GM06990 (cell line): Measurements from ENCODE around the gene NUDT19.

GRCh38 chr19:27777403-27777925 is 1435.5 kb downstream of the UQCRFS1 start:
- RRBS = no CpG with 5 or more reads among the region's 7 CpGs

DNA sequence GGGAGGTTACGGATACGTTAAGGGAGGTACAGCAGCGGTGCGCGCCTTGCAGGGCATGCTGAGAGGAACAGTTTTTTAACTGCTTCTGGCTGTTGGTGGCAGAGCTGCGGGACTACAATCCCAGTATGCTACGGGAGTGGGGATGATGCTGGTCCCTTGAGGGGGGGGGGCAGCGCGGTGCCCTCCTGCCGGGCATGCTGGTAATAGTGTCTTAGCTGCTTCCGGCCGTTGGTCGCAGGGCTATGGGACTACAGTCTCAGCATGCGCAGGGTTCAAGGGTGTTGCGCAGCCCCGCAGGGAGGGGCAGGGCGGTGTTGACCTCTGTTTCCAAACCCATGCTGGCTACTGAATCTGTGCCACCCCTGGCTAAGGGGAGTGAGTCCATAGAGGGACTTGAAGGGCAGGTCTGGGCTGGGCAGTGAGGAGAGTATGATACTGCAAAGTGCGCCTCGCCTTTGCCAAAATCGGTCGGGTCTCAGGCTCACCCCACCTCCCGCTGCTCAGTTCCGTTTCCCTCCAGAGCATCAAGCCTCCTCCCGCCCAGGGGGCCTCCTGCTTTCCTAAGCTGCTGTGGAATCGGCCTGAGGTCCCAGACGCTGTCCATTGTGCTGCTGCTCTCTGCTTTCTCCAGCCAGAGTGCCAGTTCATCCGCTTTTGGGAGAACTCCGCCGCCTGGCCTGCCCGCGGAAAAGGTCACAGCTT is 1418.6 kb downstream of the UQCRFS1 start:
- RRBS = no CpG with 5 or more reads among the region's 31 CpGs

DNA sequence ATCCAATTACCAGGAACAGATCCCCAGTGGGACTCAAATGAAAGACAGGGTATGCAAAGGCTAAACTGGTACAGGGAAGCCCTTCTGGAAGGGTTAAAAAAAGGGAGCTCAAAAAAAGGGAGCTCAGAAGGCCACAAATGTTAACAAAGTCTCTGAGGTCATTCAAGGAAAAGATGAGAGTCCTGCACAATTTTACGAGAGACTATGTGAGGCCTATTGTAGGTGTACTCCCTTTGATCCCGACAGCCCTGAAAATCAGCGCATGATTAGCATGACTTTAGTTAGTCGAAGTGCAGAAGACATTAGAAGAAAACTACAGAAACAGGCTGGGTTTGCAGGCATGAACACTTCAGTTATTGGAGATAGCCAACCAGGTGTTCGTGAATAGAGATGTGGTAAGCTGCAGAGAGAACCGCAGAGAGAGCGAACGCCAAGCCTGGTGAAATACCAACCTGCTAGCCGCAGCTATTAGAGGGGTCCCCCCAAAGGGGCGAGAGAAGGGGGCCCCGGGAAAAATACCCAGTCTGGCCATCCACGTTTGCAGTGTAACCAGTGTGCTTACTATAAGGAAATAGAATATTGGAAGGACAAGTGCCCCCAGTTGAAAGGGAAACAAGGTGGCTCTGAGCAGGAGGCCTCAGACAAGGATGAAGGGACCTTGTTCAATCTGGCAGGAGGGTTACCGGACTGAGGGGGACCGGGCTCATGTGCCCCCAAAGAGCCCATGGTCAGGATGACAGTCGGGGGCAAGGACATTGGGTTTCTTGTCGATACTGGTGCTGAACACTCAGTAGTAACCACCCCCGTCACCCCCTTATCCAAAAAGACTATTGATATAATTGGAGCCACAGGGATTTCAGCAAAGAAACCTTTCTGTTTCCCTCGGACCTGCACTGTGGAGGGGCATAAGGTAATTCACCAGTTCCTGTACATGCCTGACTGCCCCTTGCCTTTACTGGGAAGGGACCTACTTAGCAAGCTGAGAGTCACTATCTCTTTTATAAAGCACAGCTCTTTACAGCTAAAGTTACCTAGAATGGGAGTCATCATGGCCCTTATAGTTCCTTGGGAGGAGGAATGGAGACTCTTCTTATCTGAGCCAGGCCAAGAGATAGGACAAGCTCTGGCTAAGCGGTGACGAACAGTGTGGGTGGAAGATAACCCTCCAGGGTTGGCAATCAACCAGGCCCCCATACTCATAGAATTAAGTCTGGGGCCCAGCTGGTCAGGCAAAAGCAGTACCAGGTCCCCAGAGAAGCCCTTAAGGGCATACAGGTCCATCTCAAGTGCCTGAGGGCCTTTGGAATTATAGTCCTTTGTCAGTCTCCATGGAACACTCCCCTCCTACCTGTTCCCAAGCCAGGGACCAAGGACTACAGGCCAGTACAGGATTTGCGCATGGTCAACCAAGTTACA is 604.0 kb downstream of the UQCRFS1 start:
- RRBS = no CpG with 5 or more reads among the region's 21 CpGs

DNA sequence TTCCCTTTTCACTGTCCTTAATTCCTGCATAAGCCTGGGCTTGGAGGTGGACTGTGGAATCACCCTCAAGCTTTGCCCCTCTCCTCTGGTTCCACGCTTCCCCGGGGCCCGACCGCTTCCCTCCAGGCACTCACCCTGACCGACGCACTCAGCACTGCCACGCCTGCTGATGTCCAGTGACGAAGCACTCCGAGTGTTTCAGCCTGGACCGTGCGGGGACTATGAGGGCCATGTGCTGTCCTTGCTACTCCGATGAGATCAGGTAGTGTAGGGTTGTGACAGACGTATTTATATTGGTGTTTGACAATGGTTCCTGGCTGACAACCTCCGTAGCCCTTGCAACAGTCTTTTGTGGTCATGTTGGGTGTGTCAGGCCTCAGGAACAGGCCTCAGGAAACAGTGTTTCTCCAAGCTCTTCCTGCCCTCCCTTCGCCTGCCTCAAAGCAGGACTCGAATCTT is 223.8 kb downstream of the UQCRFS1 start:
- RRBS = 54% methylated on average over 2 of the region's 16 CpGs

DNA sequence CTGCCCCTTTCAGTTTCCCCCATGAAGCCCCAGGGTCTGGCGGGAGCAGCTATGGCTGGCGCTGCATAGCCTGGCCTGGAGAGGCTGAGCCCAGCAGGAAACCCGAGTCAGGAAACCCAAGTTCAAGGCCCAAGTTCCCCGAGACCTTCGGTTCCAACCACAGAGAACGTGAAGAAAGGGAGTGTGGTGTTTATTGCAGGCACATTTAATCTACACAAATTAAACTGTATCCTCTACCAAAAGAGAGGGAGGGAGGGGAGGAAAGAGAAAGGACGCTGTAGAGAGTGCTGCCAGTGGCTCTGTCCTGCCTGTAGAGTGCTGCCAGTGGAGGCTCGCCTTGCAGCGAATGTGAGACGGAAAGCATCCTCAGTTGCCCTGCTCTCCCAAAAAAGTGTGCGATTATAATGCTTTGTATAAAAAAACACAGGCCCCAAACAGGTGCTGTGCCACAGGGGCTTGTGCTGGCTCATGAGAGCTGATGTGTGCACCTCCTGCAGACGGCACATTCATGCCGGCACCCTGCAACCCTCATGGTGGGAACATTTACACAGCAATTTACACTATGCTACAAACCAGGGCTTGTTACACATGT is 16.3 kb downstream of the POP4 start:
- RRBS = no CpG with 5 or more reads among the region's 13 CpGs

- RRBS = no CpG with 5 or more reads among the region's 8 CpGs
Observed at GRCh38 chr19:29667782-29668592, 2.7 kb downstream of the PLEKHF1 start.

GRCh38 chr19:29760016-29760462 is 45.0 kb upstream of the C19orf12 start:
- RRBS = no CpG with 5 or more reads among the region's 21 CpGs

GRCh38 chr19:29844206-29844622 is 32.4 kb downstream of the CCNE1 start:
- RRBS = 7% methylated on average over 1 of the region's 42 CpGs

- RRBS = 42% methylated on average over 6 of the region's 11 CpGs
Observed at GRCh38 chr19:30235940-30236516, 136.2 kb upstream of the ZNF536 start.

DNA sequence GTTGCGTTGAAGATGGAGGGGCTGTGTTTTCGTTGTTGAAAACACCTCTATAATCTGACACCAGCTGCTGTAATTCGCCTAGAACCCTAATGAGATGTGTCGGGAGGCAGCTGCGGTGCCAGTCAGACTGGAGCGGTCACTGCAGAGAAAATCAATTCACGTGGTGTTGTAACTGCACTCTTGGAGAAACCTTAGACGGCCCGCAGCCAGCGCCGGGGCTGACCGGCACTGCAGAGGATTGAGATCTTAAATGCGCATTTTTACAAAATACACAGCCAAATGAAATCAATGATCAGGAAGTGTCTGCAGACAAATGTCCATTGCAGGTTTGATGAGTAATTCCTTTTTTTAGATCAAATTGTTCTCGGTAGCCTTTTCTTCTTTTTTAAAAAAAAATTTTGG is 339.2 kb downstream of the ZNF536 start:
- RRBS = no CpG with 5 or more reads among the region's 14 CpGs

DNA sequence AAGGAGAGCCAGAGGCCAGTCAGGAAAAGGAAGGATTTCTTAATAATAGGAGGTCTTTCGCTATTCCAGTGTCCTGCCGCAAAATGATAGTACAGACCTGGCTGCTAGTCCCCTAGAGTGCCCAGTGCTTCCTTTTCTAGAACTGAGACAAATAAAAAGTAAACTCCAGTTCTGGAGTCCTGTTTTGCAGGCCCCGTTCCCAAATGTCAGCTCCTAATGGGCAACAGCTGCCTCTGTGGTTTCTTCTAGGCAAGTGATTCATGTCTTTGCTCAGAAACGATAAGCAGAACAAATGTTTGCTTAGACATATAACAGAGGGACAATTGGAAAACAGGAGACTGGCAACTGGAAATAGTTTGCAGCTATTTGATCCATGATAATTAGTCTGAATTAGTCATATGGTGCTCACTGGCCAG is 29.0 kb upstream of the TSHZ3 start:
- RRBS = no CpG with 5 or more reads among the region's 4 CpGs

- RRBS = no CpG with 5 or more reads among the region's 4 CpGs
Observed at GRCh38 chr19:31717970-31718225, 368.7 kb upstream of the TSHZ3 start.

- RRBS = no CpG with 5 or more reads among the region's 3 CpGs
Observed at GRCh38 chr19:31803354-31803603, 454.0 kb upstream of the TSHZ3 start.

DNA sequence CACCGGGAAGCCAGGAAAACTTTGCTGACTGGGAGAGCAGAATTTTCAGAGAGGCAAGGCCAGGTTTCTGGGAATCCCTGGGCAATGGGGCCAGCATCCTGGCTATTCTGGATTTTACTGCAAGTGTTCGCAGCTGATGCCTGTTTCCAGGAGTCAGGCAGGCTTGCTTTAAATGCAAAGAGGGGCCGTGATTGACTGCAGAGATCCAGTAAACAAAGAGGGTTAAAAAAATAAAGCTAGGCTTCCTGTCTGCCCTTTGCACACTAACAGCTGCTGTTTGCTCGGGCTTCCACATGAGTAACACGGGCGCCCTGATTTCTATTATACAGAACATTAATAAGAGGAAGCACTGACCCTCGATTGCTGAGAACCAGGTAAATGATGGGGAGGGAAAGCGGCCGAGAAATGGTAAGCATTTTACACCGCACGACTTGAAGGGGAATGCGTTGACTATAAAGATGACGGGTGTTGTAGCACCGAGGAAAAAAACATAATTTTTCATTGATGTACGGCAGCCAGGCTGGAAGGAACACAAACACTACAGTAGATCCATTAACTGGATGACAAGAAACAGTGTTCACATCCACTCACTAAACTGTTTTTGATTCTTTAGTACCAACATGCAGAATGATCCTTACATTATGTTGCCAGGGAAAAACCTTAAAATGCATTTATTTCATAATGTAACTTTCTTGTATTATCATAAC is 254.1 kb upstream of the ZNF507 start:
- RRBS = no CpG with 5 or more reads among the region's 15 CpGs

DNA sequence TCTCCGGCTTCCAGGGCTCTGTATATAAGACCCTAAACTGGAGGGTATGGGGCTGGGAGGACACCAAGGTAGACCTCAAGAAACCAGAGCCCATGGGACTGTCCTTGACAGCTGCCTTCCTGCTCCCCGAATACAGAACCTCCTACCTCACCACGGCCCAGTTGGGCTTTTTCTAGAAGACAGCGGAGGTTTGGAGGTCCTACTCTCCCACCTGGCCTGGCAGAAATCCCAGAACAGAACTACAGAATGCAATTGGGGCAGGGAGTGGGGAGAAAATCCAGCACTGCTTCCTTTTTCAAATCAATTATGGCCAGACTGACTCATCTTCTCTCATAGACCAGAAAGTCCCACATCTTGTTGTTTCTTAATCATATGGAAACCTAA is 177.2 kb upstream of the ZNF507 start:
- RRBS = no CpG with 5 or more reads among the region's 4 CpGs

- RRBS = 71% methylated on average over 7 of the region's 17 CpGs
Observed at GRCh38 chr19:32309932-32310301, 35.5 kb upstream of the ZNF507 start.

DNA sequence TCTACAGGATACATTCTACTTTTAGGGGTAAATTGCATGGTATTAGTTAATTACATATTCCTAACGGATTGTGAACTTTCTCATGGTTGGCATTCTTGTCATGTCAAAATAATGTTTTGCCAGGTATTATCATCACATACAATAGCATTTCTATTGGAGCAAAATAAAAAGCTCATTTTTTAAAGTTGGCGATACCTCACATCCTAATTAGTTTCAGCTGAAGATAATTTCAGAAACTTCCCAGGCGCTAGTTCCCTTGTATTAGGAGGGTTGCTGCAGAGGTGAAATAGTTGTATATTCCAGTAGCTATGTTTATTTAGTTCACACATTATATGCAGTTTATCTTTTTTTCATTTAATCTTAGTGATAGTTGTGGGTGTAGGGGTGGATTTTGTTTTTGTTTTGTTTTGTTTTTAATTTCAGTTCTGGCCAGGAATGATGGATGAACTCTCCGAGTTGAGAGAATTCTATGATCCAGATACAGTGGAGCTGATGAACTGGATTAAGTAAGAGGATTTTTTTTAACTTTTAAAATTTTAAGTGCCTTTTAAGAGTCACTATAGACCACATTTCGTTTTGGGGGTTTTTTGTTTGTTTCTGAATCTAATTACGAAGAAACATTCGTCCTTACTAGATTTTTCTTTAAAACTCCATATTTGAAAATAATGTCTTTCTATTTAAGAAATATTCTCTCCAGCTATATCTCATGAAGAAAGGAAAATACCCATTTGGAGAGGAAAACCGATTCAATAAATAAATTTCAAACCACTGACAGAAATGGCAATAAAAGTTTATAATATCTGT is 62.9 kb downstream of the DPY19L3 start:
- RRBS = no CpG with 5 or more reads among the region's 8 CpGs

DNA sequence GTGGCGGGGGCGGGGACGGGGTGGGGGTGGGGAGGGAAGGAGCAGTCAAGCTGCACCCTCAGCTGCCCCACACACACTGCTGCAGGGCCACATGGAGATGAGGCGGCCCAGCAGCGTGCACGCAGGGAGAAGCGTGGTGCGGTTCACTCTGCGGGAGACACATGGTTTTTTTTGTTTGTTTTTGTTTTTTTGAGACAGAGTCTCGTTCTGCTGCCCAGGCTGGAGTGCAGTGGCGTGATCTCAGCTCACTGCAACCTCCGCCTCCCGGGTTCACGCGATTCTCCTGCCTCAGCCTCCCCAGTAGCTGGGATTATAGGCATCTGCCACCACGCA is 21.3 kb downstream of the ANKRD27 start:
- RRBS = no CpG with 5 or more reads among the region's 16 CpGs

DNA sequence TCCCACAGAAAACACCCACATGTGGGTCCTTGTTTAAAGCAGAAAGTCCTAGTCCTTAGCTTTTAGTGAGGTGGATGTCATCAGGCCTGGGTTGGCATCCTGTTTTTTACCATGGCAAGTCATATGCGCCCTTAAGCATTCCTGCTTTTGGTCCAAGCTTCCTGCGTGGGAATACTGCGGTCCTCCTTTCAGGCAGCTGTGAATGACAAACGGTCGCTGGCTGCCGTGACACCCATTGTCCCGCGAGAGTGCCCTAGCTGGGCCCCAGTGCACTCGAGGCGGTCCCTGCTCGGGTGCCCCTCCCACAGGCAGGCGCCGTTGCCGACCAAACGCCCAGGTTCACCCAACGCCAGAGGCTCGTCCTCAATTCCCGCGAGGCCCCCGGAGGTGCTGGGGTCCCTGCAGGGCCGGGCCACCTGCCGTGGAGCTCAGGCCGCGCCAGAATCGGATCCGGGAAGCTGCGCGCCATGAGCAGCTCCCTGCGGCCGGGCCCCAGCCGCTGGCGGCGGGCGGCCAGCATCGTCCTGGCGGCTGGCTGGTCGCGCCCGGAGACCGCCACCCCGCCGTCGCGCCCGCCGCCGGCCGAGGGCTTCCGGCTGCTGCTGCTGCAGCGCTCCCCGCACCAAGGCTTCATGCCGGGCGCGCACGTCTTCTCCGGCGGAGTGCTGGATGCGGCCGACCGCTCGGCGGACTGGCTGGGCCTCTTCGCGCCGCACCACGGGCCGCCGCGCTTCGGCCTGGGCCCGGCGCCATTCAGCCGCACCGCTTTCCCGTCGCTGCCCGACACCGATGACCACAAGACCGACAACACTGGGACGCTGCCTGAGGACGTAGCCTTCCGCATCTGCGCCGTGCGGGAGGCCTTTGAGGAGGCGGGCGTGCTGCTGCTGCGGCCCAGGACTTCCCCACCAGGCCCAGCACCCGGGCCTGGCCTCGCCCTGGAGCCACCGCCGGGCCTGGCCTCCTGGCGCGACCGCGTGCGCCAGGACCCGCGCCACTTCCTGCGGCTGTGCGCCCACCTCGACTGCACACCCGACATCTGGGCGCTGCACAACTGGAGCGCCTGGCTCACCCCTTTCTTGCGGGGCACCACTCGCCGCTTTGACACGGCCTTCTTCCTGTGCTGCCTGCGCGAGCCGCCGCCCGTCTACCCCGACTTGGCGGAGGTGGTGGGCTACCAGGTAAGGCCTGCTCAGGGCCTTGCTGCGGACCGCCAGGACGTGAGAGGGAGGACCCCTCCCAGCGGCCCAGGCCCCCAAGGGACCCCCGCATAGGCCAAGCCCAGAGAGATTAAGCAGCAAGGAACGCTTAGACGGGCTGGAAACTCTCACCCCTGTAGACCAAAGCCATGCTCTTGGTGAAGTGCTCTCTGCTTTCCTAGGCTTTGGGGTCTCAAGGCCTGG is at the start of gene NUDT19:
NUDT19 (plus strand) TSS at position 328 of the 1,403 bp plus-strand sequence.
- RRBS = 2% methylated on average over 34 of the region's 123 CpGs

DNA sequence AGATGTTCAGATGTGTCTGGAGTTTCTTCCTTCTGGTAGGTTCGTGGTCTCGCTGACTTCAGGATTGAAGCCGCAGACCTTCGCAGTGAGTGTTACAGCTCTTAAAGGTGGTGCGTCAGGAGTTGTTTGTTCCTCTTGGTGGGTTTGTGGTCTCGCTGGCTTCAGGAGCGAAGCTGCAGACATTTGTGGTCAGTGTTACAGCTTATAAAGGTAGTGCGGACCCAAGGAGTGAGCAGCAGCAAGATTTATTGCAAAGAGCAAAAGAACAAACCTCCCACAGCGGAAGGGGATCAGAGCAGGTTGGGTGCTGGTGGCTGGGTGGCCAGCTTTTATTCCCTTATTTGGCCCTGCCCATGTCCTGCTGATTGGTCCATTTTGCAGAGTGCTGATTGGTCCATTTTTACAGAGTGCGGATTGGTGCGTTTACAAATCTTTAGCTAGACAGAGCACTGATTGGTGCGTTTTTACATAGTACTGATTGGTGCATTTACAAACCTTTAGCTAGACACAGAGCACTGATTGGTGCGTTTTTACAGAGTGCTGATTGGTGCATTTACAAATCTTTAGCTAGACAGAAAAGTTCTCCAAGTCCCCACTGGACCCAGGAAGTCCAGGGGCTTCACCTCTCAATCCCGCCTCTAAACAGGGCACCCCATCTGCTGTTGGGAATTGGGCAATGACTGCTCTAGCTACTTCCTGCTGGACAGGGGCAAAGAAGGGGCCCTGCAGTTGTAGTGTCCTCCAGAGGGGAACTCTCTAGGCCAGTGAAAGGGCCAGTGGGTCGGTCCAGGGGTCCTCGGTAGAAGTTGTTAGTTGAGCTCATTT is 1.8 kb downstream of the NUDT19 start:
- RRBS = no CpG with 5 or more reads among the region's 16 CpGs